GM23338 (cell line): ENCODE data around the genes CHTOP, SNAPIN and INTS3.

DNA sequence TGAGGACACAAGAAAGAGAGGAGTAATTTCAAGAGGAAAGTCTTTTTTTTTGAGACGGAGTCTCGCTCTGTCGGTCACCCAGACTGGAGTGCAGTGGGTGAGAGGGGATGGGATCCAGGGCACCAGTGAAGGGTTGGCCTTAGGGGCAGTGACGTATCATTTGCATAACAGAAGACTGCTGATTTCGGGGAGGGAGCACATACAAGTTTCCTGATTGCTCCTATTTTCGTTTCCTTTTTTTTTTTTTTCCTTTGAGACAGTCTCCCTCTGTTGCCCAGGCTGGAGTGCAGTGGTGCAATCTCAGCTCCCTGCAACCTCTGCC is 4.2 kb downstream of the S100A13 start:
- PRO-cap, result no peak
- RAMPAGE, long total RNA, result no peak

GRCh38 chr1:153633991-153634711 is at the start of gene CHTOP:
Gene CHTOP (plus strand): TSS chr1:153634066.
- PRO-cap, result bidirectional peak, plus-strand start at chr1:153634076, minus-strand start at chr1:153634358
- RAMPAGE, long total RNA, result start-site peak on the plus strand at chr1:153634068-153634106, 465 and 50 reads in 2 replicates

- PRO-cap, result bidirectional peak, plus-strand start at chr1:153658677, minus-strand start at chr1:153658594; bidirectional peak, plus-strand start at chr1:153659002, minus-strand start at chr1:153658869
- RAMPAGE, long total RNA, result start-site peak on the plus strand at chr1:153658684-153658724, 711 and 88 reads in 2 replicates
These were observed at the start of gene SNAPIN for GRCh38 chr1:153658314-153659074. Gene SNAPIN (plus strand): TSS chr1:153658703.

DNA sequence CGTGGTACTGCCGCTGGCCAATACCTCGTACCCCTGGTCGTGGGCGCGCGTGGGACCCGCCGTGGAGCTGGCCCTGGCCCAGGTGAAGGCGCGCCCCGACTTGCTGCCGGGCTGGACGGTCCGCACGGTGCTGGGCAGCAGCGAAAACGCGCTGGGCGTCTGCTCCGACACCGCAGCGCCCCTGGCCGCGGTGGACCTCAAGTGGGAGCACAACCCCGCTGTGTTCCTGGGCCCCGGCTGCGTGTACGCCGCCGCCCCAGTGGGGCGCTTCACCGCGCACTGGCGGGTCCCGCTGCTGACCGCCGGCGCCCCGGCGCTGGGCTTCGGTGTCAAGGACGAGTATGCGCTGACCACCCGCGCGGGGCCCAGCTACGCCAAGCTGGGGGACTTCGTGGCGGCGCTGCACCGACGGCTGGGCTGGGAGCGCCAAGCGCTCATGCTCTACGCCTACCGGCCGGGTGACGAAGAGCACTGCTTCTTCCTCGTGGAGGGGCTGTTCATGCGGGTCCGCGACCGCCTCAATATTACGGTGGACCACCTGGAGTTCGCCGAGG is 811 bp downstream of the NPR1 start:
- PRO-cap, result no peak
- RAMPAGE, long total RNA, result no peak

- PRO-cap, result no peak
- RAMPAGE, long total RNA, result no peak
These were observed 7.9 kb downstream of the NPR1 start for GRCh38 chr1:153686461-153686772.

DNA sequence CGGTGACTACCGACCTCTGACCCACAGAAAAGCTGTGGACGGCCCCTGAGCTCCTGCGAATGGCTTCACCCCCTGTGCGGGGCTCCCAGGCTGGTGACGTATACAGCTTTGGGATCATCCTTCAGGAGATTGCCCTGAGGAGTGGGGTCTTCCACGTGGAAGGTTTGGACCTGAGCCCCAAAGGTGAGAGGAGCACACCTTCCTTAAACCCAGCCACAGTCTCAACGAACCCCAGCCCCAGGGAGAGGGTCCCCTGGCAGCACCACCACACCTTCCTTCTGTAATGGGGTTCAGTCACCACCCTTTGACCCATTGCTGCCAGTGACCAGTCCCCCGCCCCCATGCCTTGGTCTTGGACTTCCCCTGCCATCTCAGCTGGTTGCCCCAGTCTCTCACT is 9.1 kb downstream of the NPR1 start:
- PRO-cap, result no peak
- RAMPAGE, long total RNA, result no peak

DNA sequence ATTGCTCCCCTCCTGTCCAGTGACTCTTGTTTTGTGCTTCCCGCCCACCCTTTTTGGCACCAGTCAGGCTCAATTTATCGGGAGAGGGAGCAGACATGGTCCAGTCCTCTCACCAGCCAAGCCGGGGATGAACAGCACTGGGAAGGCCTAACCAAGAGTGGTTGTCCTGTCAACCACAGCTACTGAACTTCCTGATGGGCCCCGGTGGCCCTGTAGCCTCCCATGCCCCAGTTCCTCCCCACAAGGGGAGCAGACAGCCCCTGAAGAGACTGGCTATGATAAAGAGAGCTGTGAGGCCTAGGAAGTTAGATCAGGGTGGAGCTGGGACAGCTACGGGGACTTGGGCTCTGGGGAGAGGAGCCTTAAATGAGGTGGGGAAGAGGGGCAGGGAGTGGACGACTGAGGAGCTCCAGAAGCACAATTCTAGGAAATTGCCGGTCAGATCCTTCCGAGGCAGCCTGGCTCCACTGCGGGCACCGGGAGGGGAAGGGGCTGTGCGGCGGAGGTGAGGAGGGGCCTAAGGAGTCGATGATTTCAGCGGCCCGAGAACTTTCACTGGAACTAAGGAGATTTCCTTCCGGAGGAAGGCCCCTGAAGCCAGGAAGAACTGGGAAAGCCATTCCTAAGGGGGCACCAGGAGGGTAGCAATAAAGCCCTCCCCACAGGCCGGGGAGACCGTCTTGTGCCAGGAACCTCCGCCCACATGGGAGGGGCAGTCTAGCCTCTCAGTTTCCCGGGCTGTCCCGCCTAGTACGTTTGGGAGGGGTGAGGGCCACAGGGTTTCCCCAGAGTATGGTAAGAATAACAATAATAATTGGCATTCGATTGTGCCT is 19.4 kb downstream of the NPR1 start:
- PRO-cap, result bidirectional peak, plus-strand start at position 365 of the sequence, minus-strand start at position 251 of the sequence; bidirectional peak, plus-strand start at position 678 of the sequence, minus-strand start at position 682 of the sequence
- RAMPAGE, long total RNA, result no peak

GRCh38 chr1:153727872-153728258 is at the start of gene INTS3:
Gene INTS3 (plus strand): TSS chr1:153728050.
- PRO-cap, result bidirectional peak, plus-strand start at chr1:153727974, minus-strand start at chr1:153727774; bidirectional peak, plus-strand start at chr1:153728073, minus-strand start at chr1:153727999
- RAMPAGE, long total RNA, result no peak

DNA sequence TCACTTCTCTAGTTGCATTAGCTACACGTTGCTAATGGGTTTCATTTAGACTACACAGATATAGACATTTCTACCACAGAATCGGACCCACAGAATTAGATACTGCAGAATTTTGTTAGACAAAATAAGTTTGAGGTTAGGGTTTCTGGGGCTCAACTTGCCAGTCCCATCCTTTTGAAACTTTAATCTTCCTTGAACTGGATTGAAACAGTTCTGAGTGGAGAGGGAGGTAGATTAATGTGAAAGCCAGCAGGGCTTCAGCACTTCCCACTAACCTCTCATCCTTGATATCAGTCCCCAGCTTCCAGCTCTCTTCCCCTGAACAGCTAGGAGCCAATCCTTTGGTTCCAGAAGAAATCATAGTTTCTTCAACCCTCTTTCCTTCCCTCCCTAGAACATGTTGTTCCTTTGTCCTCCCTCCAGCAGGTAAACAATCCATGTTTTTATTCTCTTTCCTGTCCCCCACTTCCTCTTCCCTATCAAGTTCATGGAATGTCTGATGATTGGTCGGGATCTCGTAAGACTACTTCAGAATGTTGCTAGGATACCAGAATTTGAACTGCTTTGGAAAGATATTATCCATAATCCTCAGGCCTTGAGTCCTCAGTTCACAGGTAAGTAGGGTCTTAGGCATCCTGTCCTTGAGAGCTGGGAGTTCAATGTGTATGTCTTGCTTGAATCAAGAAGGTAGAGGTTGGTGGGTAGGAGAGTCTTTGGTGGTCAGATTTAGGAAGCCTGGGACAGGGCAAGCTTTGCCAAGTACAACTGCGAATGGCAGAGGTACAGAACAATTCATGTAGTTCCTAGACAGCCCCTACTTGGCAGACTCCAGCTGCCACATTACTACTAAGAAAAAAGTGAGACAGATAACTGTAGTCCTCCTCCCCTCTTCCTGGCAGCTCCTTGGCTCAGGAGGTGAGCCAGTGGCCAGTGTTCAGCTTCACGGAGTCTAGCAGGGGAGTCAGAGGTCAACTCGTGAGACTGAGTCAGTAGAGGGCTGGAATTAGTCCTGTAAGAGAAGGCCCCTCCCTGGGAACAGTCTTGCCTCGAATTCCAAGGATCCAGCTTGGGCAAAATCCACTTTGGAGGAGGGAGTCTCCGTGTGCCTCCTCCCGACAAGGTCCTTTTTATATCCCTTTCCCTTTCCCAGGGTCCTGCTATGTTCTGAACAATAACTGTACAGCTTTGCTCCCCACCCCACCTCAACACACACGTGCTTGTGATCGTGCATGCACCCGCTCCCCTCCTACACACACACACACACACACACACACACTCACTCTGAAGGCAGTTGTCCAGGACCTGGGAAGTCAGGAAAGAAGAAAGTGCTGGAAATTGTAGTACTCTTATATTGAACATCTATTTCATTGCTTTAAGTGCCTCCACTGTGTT is 22.9 kb upstream of the SLC27A3 start:
- PRO-cap, result no peak
- RAMPAGE, long total RNA, result no peak

- PRO-cap, result no peak
- RAMPAGE, long total RNA, result no peak
These were observed 4.9 kb downstream of the SLC27A3 start for GRCh38 chr1:153780207-153780482.

- PRO-cap, result no peak
- RAMPAGE, long total RNA, result no peak
These were observed 30.1 kb downstream of the SLC27A3 start for GRCh38 chr1:153805233-153805816.

- PRO-cap, result no peak
- RAMPAGE, long total RNA, result no peak
These were observed 41.9 kb downstream of the GATAD2B start for GRCh38 chr1:153880725-153881405.

- PRO-cap, result no peak
- RAMPAGE, long total RNA, result no peak
These were observed 926 bp upstream of the CREB3L4 start for GRCh38 chr1:153966835-153967117.

DNA sequence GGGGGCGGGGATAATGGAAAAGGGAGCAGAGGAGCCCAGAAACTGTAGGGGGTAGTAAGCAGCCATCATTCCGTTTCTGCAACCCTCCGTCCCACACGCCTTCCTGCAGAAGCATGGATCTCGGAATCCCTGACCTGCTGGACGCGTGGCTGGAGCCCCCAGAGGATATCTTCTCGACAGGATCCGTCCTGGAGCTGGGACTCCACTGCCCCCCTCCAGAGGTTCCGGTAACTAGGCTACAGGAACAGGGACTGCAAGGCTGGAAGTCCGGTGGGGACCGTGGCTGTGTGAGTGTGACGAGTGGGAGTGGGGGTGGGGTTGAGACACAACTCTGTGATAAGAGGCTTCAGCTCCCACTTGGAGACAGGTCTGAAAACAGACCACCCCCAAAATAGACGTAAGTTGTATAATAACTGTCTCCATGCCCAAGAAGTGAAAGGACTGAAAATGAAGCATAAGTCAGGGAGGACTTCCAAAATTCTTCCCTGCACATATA is 759 bp downstream of the CREB3L4 start:
- PRO-cap, result bidirectional peak, plus-strand start at position 68 of the sequence, minus-strand start at position 115 of the sequence; unidirectional peak, minus-strand start at position 295 of the sequence
- RAMPAGE, long total RNA, result no peak

DNA sequence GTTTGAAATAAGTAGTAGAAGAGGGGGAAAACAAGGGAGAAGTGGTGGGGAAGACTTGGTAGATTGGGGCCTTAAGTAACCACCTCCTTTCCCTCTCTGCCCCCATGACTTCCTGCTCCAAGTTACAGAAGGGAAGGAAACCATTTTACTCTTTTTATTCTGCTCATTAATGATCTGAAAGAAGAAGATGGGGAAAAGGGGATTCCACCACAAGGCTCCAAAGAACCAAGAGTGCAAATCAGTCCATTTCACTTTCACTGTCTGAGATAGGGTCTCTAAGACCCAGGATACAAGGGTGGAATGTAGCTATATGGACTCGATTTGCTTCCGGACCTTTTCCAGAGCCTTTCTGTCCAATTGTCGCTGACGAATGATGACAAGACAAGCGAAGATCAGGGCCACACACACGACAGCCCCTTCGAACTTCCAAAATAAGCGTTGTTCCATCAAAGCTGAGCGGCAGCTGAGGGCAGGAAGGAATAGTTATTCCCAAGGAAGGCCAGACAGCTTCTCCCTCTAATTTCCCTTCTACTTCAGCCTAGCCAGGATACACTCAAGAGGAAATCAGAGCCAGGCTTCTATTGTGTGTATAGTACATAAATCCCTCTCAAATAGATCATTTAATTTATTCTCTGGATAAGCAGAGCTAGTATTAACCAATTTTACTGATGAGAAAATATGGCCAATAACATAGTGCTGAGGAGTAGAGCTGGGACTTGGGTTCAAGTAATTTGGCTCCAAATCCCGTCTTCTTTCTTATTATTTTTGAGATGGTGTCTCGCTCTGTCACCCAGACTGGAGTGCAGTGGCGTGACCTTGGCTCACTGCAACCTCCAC is 2.9 kb downstream of the JTB start:
- PRO-cap, result no peak
- RAMPAGE, long total RNA, result no peak

GRCh38 chr1:153976703-153977105 is 770 bp downstream of the JTB start:
- PRO-cap, result bidirectional peak, plus-strand start at chr1:153976869, minus-strand start at chr1:153976873
- RAMPAGE, long total RNA, result no peak

- PRO-cap, result bidirectional peak, plus-strand start at chr1:153985517, minus-strand start at chr1:153985384
- RAMPAGE, long total RNA, result no peak
These were observed 848 bp downstream of the RAB13 start for GRCh38 chr1:153985088-153985893.

GRCh38 chr1:153991408-153992260 is 1.1 kb downstream of the RPS27 start:
- PRO-cap, result no peak
- RAMPAGE, long total RNA, result no peak

DNA sequence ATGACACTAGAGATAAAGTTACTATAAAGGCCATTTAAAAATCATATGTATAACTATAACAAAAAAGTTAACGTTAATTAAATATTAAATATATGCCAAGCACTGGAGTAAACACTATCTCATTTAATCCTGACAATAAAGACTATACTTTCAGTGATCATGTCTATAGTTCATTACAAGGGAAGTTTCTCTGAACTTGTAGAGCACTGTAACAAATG is 75.2 kb downstream of the TPM3 start:
- PRO-cap, result no peak
- RAMPAGE, long total RNA, result no peak

DNA sequence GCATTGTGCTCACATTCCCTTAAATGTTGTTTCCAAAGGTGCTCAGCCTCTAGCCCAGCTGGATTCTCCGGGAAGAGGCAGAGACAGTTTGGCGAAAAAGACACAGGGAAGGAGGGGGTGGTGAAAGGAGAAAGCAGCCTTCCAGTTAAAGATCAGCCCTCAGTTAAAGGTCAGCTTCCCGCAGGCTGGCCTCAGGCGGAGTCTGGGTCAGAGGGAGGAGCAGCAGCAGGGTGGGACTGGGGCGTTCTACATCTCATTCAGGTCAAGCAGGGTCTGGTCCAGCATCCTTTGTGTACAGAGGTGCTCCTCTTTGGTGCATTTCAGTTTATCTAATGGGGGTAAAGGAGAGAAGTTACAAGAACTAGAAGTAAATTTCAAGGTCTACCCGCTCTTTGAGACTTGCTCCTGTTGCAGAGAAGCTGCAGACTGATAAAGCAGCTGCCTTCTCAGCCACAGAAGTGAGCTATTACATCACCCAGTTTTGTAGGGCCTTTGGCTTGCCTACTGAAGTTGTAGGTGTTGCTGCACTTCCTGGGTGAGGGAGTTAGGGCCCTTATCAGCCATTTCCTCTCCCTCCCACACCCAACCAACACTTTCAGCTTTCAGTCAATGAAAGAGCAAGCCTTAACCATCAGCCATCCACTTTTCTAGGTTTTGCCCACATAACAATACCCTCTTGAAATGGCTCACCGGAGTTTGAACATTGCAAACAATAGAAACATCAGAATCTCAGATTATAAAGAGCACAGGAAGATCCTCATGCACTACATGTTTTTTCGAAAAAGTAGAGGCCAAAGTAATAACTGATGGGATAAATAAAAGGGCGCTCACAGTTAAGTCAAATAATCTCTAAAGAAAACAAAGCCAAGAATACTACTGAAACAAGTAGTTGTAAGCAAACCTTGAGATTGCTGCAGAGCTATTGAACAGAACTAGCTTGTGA is 34.2 kb downstream of the TPM3 start:
- PRO-cap, result bidirectional peak, plus-strand start at position 256 of the sequence, minus-strand start outside the sequence
- RAMPAGE, long total RNA, result no peak